Myometrial cell (primary cell): ENCODE measurements around a stretch of chr1.

DNA sequence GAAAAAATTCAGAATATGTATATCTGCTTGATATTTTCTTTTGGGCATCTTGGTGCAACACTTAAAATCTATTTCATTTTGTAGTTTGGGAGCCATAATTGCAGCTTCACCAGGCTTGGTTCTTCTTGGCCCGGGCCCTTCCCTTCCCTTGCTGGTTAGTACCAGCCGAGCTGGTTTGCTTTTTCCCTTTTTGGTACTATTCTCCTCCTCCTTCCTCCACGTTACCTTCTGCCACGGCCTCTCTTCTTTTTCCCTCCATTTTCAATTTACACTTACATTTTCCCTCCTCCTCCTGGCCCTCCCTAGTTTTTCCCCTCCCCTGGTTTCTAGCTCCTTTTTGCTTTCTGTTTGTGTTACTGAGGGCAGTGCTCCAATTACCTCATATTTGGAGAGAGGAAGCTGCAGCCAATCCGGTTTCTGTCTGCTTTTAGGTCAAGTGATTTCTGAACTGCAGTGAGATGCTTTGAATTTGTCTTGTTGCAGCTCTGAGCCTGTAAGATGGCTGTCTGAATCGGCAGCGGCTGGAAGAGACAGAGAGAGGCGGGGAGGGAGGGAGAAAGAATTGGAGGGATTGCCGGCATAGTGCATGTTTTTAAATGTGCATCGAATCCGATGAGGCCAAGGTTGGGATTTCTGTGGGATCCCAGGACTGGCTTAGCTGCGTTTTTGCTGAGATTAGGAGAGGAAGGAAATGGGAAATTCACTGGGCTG is 63.7 kb downstream of the MACF1 start:
- RAMPAGE, long total RNA: no peak

DNA sequence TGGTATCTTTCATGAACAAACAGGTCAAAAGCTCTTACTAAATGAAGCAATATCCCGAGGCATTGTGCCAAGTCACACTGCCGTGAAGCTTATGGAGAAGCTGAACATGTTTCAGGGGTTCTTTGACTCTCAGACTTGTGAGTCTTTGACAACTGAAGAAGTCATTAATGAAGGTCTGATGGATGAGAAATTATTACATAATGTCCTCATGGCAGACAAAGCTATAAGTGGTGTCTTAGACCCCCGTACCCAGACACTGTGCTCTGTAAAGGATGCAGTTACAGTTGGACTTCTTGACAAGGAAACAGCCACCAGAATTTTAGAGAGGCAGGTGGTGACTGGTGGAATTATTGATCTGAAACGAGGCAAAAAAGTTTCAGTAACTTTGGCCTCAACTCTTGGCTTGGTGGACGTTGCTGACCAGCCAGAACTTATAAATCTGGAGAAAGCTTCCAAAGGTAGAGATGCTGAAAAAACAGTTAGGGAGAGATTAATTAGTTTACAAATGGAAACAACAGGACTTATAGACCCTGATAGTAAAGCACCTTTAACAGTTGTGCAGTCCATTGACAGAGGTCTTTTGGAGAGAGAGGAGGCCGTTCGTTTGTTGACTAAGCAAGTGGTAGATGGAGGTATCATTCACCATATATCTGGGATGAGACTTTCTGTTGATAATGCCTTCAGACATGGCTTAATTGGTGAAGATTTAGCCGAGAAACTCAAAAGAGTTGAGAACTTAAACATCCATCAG is 129.2 kb downstream of the MACF1 start:
- RAMPAGE, long total RNA: no peak

- RAMPAGE, long total RNA: no peak
These were observed 123.3 kb upstream of the BMP8A start for GRCh38 chr1:39367934-39368637.

GRCh38 chr1:39409420-39410557 is 81.6 kb upstream of the BMP8A start:
- RAMPAGE, long total RNA: no peak

DNA sequence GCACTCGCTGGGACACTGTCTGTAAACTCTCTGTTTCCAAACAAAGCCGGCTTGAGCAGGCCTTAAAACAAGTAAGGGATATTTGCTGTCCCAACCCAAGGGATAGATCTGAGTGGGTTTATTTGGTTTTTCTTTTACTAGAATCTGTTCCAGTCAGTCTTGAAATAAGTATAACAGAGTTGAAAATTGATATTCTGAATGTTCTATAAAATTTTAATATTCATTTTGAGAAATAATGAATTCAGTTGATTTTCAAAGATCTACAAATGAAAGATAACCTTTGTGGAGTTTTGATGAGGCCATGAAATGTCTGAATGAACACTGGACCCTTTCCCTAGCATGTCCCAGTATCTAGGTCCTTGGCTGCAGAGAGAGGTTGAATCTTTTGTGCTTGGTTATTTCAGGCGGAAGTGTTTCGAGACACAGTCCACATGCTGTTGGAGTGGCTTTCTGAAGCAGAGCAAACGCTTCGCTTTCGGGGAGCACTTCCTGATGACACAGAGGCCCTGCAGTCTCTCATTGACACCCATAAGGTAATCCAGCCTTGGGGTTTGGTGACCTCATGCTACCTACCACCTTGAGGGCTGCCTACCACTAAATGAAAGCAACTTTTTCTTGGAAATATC is 39.0 kb upstream of the BMP8A start:
- RAMPAGE, long total RNA: no peak

GRCh38 chr1:39490724-39491231 is 658 bp upstream of the BMP8A start:
- RAMPAGE, long total RNA: no peak

- RAMPAGE, long total RNA: no peak
These were observed 23.2 kb downstream of the BMP8A start for GRCh38 chr1:39514532-39515141.

DNA sequence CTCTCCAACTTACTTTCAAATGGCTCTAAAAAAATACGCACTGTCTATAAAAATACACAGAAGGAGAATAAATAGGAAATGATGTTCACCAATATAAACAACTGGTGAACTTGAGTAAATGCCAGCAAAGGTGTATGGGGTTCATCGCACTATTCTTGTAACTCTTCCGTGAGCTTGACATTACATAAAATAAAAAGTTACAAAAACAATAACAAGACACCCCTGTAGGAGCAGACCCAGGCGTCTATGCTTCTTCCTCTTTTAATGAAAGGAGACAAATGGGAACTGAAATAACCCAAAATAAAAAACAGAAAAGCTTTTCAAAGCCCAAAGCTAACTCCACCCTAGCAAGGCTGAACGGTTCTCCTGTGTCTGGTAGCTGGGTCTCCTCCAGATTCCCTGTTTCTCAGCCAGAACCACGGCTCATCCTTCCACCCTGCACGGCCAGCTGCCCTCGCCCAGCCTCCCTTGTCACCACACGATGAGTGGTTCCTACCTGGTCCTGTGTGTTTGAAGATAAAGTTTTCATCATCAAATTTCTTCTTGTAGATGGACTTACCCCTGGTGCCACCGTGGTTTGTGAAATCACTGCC is 35.3 kb downstream of the PABPC4 start:
- RAMPAGE, long total RNA: no peak

GRCh38 chr1:39544345-39544846 is 32.2 kb downstream of the PABPC4 start:
- RAMPAGE, long total RNA: no peak

DNA sequence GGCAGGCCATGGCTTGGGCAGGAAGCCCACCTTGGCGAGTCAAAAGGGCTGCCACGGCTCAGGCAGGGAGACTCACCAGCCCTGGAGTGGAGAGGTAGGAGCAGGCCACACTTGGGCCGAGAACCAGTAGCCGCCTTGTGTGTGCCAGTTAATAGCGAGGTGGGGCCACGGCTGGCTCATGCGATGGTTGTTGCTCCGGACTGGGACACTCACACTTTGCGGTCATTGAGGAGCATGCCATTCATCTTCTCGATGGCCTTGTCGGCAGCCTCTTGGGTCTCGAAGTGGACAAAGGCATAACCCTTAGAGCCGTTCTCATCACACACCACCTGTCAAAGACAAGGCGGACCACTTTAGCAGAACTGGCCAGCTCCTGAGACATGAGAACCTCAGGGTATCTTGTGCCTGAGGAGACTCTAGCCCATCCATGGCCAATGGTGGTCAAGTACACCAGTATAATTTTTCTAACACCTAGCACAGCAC is 5.5 kb downstream of the PABPC4 start:
- RAMPAGE, long total RNA: no peak

GRCh38 chr1:39574244-39575348 is 2.0 kb downstream of the PABPC4 start:
- RAMPAGE, long total RNA: no peak

GRCh38 chr1:39680837-39681202 is 8.9 kb upstream of the NT5C1A start:
- RAMPAGE, long total RNA: no peak

DNA sequence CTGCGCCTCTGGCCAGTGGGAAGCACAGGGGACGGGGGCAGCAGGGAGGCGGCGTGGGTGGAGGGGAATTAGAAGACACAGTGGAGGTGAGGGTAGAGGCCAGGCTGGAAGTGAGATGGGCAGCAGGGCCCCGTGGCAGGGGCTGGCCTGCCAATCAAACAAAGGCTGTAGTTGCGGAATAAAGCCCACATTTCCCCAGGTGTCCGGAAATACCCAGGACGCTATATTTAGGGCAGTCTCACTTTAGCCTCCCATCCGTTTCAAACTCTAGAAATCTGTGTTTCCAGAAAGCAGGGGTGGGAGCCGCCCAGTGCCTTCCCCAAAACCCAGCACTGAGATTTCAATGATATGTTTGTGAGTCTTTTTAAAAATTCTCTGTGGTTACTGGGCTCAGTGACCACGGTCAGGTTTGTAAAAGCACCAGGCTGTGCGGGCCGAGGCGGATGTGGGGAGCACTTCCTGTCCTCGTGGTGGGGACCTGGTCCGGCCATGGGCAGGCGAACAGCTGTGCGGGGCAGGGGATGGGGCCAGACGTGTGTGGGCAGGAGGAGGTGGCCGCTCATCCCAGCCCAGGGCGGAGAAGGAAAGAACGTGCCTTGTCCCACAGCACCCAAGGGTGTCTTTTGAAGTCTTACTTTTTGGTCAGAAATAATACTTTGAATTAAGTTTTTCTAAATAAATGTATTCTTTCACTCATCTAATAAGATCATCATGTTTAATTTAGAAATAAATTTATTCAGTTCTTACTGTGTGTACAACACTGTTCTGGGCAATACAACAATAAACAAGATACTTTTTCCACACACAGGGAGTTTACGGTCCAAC is 5.1 kb upstream of the OXCT2 start:
- RAMPAGE, long total RNA: no peak

DNA sequence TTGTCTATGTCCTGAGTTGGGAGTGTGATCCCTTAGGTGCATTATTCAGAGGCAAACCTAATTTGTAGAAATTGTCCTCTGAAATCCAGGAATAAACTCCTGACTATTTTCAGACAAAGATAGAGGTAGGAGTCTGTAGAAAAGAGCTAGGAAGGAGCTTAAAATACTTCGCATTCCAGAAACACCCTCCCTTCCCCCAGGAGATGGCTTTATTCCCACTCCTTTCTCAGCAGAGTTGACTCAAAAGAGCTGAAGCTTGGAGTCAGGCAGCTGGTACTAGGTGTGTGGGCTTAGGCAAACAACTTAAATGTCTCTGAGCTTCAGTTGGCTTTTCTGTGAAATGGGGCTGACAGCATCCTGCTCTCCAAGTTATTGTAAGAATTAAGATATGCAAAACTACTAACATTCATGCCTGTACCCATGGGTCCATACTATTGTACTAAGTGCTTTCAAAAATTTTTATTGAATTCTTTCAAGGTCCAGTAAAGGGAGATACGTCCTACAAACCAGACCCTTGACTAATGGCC is 8.5 kb downstream of the MYCL start:
- RAMPAGE, long total RNA: no peak

DNA sequence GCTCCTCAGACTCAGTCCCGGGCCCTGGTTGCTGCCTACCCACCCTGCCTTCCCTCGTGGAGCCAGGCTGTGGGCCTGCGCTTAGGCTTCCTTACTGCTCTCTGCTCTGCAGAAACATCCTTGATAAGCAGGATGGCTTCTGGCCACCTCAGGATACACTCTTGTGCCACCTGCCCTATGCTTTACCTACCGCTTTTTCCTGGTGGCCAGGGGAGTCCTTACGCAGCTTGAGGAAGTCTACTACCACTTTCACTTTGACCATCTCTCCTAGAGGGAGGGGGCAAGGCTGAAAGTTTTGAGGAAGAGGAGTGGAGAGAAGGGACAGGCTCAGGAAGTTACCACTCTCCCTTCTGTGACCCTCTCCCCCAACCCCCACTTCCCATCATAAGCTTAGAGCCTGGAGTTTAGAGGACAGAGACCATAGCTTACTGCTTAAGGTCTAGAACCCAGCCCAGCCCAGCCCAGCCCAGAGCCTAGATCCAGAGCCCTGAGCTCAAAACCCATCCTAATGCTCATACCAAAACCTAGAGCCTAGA is 18.2 kb upstream of the MFSD2A start:
- RAMPAGE, long total RNA: no peak

DNA sequence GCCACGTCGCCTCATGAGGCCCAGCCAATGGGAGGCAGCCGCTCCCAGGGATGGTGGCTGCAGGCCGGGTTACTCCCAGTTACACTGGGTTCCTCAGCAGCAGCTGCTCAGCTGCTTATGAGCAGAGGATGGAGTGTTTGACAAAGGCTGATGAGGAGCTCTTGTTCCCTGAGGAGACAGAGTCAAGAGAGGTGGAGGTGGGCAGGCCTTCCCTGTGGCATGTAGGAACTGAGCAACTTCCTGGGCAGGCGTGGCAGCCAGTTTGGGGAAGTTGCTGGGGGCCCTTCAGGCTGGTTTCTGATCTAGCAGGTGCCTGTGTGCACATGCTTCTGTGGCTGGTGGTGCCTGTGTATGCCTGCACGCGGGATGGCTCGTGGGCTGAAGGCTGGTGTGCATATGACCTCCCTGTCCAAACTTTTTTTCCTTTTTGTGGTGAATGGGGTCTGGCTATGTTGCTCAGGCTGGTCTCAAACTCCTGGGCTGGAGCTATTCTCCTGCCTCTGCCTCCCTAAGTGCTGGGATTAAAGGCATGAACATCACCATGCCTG is 5.7 kb downstream of the MFSD2A start:
- RAMPAGE, long total RNA: no peak

DNA sequence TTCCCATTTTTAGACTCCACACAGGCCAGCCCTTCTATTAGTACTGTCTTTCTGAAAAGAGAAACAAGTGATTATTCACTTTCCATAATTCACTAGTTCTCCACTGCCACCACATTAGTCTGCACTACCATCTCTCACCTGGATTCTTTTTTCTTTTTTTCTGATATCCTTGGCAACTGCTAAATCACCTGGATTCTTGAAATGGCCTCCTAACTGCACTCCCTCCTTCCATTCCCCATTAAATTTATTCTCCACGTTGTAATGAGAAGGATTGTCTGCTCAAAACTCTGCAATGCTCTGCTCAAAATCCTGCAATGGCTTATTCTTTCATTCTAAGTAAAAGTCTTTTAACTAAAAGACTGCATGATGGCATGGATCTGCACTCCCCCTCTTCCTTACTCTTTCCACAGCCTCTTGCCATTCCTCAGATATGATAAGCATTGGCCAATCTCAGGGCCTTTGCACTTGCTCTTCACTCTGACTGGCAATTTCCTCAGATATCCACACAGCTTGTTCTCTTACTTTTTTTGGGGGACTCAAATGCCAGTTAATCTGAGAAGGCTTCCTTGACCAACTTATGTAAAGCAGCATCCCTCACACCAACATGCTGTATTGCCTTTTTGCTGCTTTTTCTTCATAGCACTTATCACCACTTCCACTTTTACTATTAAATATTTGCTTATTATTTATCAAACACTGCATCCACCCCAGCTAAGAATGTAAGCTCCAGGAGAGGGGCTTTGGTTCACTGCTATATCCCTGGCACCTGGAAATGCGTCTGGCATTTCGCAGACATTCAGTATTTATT is 2.9 kb upstream of the ZMPSTE24 start:
- RAMPAGE, long total RNA: no peak

DNA sequence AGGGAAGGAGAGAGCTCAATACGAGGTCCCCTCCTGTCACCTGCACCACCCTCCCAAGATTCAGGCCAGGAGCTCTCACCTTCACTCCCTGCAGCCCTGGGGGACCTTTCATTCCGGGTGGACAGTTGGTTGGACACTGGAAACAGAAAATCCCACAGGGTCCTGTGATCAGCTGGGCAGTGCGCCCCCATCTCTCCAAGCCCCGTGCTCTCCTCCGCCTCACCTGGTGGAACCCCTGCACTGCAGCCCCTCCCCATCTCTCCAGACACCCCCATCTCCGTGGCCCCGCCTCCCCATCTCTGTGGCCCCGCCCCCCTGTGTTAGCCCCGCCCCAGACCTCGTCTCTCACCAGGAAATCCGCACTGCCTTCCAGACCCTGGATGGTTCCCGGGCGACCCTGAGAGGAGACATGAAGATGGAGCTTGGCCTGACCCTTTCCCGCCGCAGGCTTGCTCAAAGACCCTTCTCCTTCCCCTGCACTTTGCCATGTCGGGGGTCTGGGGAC is 5.9 kb downstream of the COL9A2 start:
- RAMPAGE, long total RNA: no peak

DNA sequence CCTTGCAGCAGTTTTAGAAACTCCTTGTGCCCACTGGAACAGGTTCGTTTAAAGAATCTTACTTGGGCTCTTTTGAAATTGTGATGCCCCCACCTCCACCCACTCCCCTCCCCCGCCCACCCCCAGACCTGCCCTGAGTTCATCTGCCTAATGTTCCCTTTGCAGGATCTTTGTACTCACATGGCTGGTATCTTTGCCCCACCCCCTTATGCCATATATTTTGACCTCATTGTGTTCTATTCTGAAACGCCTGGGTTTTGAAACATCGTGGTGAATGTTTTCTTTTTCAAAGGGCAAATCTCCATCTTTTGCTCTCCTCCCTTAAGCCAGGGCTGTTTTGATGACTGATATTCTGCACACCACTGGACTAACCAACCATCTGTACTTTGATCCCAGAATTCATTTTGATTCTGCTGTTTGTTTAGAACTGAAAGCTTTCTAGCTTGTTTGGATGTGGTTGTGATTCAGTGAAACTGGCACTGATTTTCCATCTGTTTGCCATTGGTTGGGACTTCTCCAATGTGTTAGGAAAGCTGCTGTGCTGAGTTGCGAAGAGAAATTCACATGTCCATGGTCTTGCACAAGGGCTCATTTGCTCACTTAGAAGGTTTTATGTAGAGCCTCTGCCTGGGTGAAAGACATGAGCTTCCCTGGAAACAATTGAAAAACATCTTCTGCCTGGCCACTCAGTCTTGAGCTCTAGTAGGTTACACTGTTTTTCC is 16.4 kb downstream of the SMAP2 start:
- RAMPAGE, long total RNA: no peak

GRCh38 chr1:40417450-40417649 is 32.9 kb upstream of the ZFP69B start:
- RAMPAGE, long total RNA: no peak